AG09319 (cell line): Measurements from ENCODE around the gene PTTG2.

- RRBS = no CpG with 5 or more reads among the region's 10 CpGs
Observed at GRCh38 chr4:27005938-27006539, 145.4 kb downstream of the STIM2 start.

GRCh38 chr4:27084640-27085038, 224.0 kb downstream of the STIM2 start:
- RRBS = 1% methylated on average over 7 of the region's 28 CpGs

DNA sequence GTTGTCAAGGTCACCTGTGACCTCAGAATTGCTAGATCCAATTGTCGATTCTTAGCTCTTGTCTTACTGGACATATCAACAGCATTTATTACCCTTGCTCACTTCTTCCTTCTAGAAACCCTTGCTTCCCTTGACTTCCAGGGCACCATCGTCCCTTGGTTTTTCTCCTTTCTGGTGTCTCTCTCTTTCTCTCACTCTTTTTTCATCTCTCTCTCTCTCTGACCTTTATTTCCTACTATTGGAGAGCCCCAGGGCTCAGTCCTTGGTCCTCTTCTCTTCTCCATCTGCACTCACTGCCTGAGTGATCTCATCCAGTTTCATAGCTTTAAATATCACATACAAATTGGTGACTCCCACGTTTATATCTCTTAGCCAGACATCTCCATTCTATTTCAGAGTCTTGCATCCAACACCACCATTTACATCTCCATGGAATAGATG, 387.9 kb downstream of the STIM2 start:
- RRBS = no CpG with 5 or more reads among the region's 3 CpGs

- RRBS = no CpG with 5 or more reads among the region's 1 CpG
Observed at GRCh38 chr4:34436020-34436588, 1808.2 kb downstream of the ARAP2 start.

DNA sequence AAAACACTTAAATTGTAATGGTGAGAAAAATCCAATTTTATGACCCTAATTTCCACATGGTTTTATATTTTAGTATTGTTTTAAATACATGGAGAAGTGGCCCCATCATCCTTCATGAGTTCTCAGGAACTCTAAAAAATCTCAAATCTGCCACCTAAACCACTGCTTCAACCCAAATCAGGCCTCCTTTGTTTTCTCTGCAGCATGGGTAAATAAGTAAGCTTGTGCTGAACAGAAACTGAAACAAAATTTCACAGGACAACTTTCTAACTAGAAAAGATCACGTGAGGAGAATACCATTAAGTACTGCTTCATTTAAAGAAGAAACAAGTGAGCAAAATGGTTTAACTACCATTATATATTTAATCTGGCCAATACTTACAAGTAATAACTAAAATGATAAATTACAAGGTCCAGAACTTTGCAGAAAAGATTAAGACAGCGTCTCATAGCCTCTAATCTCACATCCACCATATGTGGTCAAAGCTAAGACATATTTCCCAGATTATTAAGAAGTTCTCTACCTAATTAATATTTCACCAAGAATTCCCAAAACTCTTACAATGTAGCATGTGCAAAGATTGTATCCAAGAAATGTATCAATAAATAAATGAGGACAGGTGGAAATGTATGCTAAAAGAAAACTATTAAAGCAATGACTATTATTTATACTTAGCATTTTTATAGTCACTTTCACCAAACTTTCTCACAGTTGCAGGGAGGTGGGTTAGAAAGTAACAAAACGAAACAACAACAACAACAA, 2.4 kb downstream of the ARAP2 start:
- RRBS = no CpG with 5 or more reads among the region's 3 CpGs

GRCh38 chr4:37243745-37244304, 718 bp upstream of the NWD2 start:
- RRBS = 5% methylated on average over 34 of the region's 49 CpGs

- RRBS = no CpG with 5 or more reads among the region's 8 CpGs
Observed at GRCh38 chr4:37666431-37667222, 19.5 kb downstream of the RELL1 start.

- RRBS = no CpG with 5 or more reads among the region's 2 CpGs
Observed at GRCh38 chr4:37675098-37675577, 11.0 kb downstream of the RELL1 start.

- RRBS = no CpG with 5 or more reads among the region's 12 CpGs
Observed at GRCh38 chr4:37754101-37754831, 68.1 kb upstream of the RELL1 start.

- RRBS = 3% methylated on average over 5 of the region's 33 CpGs
Observed at GRCh38 chr4:37889595-37890398, 1.1 kb upstream of the TBC1D1 start.

DNA sequence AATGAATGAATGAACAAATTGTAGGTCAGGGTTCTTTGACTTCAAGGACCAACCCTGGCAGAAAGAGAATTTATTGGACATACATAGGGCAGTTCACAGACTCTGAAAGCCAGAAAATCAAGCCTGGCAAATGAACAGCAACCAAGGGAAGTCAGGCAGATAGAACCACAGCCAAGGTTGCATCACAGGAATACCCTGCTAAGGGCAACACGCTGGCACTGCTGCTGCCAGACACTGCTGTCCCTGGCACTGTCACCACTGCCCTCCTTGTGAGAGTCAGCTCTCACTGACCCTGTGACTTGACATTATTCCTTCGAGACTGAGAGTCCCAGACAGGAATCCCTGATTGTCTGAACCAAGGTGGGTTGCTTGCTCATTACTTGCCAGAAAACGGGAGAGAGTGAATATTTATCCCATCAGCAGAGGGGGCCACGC, 23.3 kb upstream of the PTTG2 start:
- RRBS = no CpG with 5 or more reads among the region's 4 CpGs

DNA sequence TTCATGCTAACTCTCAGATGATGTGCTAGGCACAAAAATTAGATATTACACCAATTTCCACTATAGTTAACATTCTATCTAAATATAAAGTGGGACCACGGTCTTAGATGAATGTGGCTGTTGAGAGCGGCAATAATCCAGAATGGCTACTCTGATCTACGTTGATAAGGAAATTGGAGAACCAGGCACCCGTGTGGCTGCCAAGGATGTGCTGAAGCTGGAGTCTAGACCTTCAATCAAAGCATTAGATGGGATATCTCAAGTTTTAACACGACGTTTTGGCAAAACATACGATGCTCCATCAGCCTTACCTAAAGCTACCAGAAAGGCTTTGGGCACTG, at the start of gene PTTG2:
Gene PTTG2, plus strand, starts transcription at position 106 of the 341 bp plus-strand sequence.
- RRBS = no CpG with 5 or more reads among the region's 7 CpGs

DNA sequence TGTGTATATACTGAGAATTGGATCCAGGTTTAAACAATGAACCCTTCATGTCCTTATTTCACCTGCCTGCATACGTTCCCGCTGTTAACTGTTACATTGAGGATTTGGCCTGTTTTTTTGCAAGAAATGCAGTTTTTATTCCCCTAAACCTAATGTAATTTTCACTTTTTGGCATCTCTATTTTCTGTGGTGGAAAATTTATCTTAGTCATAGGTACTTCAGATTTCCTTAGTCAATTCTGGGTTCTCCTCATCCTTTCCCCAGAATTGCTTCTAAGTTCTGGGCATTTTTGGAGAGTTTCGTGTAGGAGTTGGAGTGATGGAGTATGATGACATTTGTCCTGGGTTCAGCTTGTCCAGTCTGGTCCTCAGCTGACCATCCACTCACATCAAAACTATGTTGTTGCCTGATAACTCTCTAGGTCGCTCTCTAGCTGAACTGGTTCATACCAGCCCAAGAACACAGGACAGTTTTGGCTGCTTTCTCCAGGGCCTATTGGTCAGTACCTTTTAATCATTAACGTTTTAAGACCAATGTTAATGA, 13.2 kb downstream of the PTTG2 start:
- RRBS = no CpG with 5 or more reads among the region's 5 CpGs

DNA sequence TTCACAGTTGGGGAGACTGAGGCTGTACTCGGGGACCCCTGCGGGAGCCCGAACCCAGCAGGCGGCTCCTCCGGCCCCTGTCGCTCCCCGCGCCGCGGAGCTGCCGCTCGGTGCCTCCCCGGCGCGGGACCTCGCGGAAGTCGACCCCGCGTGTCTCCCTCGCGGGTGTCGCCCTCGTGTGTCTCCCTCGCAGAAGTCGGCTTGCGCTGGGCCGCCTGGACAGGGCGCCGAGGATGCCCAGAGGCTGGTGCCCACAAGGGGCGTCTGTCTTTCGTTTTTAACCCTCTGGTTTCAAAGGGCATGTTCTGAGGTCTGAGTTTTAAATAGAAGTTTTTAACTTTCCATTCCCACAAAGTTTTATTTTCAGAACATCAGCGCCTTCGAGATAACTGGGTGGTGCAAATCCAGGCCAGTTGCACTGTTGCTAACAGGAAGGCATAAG, 17.6 kb downstream of the PTTG2 start:
- RRBS = 2% methylated on average over 9 of the region's 34 CpGs

GRCh38 chr4:38050929-38051485, 90.8 kb downstream of the PTTG2 start:
- RRBS = no CpG with 5 or more reads among the region's 5 CpGs

DNA sequence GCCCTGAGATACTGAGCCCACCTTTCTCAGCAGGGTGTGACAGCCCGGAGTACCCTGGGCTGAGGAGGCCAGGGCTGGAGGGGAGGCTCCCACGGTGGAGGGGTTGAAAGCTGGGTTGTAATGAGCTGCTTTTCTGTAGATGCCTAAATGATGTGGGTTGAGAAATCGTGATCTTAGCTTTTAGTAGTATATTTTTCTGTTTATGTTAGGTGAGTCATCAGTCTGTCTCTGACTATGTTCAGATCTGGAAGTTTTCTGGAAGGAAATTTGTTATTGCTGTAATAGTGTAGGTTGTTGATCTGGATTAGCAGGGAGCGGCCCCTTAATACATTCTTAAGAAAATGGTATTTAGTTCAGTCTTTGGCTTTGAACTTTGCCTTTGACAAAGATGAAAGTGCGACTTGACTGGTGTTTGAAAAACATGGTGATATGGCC, 118.8 kb downstream of the PTTG2 start:
- RRBS = no CpG with 5 or more reads among the region's 5 CpGs

DNA sequence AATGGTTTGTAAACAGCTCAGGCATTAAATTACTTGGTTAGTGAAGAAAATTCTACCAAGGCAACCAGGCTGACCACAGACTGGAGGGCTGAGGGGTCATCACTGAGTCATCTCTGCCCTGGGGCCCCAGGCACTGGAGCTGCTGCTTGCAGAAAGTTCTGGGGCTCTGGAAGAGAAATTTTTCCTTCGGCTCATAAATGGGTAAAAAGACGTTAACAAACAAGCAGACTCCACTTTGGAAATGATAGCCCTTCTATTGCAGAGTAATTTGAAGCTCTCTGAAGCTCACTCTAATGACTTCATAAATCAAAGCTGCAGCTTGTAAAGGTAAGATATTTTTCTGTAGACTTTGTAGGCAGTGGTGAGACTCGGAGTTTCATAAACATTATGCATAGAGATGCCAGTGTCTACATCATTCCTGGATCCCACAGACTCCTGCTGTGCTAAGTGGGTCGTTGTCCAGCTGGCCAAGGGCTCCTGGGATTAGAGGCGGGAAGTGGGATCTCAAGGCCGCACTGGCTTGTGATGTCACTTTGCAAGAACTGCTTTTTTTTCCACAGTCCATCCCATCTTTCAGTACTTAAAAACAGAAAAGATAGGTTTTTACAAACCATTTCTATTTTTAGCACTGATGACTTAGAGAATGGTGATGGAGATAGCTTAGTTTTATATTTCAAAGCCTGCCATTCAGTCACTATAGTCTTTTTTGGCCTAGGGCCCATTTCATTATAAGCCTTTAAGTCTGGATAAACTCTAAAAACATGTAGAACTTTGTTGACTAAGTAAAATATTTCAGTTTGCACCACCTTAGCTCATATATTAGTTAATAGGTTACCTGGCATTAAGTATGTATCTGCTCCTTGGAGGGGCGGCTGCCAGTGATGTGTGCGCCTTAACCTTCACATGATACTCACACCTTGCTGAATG, 159.8 kb downstream of the PTTG2 start:
- RRBS = no CpG with 5 or more reads among the region's 8 CpGs

DNA sequence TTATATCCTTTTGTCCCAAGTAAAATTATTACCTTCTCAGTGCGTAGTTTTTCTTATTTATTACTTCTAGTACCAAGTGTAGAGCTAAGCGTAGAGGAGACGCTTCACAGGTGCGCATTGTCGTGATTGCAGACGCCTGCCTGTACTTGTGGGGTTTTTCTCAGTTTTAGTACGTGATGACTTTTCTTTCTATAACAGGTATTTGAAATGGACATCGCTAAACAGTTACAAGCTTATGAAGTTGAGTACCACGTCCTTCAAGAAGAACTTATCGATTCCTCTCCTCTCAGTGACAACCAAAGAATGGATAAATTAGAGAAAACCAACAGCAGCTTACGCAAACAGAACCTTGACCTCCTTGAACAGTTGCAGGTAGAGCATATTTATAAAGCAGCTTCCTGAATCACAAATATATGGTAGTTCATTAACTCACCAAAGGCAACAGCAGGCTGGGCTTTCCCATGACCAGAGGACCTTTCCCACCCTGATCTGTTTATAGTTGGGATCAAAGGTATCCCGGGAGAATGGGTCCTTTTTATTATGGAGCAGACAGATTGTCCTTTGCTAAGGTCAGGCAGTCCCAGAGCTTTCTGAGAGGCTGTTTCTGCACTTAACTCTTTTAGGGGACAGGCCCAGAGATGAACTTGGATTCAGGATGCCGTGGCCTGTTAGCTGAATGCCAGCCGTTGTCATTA, 172.8 kb downstream of the PTTG2 start:
- RRBS = no CpG with 5 or more reads among the region's 14 CpGs

DNA sequence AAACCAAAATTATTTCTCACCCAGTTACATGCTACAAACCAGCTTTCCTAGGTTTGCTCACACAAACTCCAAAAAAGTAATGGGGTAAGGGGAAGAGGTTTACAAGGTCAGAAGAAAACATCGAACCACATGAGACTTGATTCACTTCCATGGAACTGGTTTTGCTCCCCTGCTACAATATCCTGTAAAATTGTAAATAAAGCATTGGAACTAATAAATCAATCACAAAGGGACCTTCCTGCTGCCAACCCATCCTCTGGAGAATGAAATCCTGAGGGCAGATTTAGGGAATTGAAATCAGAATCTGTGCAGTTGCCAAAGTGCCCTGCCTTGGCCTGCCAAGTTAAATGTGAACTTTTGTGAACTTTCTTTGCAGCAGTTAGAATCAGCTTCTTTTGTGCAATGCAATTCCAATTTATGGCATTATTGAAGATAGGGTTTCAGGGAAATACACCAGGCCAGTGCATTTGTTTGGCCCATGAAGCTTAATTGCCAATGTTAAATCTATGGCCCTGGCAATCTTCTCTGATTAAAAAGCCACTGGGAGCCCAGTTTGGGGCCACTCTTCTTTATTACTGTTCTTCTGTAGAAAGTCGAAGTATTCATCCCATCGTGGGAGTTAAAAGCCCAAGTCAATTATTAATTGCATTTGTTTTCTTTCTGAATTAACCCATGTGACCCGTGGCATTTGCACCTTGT, 263.1 kb downstream of the PTTG2 start:
- RRBS = no CpG with 5 or more reads among the region's 4 CpGs